Epidermal melanocyte (primary cell): Measurements from ENCODE around the genes HIVEP3 and SLC2A1.

- RRBS, result no CpG with 5 or more reads among the region's 8 CpGs
Observed at GRCh38 chr1:41537826-41538219, 53.3 kb upstream of the EDN2 start.

DNA sequence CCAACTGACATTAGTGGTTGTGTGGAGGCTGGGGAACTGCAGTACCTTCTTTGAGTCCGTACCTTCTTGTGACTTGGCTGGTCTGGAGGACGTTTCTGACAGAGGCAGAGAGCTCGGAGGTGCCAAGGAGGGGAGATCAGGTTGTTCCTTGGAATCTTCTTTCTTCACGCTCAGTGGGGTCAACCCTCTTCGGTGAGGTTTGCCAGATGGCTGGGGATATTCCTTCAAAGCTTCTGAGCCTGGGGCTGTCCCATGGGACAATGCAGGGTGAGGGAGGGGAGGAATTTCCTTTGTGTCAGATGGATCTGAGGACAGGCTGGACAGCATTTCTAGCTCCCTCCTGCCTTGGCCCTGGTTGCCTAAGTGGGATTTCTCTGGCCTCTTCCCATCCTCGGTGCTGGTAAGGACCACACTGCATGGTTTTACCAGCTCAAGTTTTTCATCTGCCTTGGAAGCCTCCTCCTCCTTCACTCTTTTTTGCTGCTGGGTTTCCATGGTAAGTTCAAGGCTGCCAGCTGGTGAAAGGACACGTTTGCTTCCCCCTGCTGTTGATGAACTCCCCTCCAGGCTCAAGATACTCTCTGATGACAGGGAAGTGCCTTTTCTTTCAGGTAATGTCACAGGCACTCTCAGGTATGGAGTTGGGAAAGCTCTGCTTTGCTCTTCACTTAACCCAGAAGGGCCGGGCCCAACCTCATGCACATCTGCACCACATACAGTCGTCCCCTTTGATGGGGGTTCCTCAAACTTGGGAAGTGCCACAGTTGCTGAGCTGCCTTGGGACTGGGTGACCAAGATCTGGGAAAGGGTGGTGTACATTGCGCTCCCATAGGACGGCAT lies 95.7 kb upstream of the EDN2 start:
- RRBS, result no CpG with 5 or more reads among the region's 11 CpGs

DNA sequence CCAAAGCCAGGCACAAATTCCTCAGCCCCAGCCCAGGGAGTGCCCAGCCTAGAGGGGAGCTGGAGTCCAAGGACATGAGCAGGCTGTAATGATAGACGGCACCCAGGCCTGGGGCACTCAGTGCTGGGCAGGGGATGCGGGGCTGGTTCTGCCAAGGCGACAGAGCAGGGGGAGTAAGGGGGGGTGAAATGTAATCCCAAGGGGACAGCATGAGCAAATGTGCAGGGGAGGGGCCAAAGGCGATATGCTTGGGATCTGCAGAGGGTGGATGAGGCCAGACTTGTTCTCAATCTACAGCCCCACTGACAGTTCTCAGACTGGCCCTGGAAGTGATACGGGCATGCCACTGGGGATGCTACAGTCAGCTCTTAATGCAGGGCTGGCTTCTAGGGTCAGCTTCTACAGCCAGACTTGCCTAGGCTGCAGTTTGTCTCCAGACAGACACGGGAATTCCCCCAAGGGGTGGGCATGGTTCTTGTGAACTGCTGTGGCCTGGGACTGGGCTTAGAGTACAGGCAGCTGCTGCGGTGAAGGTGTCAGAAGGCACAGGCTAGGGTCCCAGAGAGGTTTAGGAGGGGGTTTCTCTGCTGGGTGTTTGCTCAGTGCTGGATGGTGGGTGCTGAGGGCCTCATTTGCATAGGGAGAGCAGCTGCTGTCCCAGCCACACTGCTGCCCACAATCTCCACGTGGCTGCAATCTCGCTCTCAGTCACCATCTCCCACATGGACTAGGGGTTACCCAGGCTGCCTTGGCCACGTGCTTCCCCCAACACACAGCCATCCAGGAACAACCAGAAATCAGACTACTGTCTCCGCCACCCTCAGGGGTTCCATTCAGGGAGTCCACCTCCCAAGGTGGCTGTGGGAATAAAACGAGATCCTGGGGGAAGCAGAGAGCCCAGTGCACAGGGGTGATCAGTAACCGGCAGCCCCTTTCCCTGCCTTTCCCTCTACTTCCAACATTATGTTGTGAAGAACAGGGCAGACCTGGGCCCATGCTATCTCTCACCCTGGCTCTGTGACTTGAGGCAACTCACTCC lies 190.1 kb downstream of the HIVEP3 start:
- RRBS, result no CpG with 5 or more reads among the region's 13 CpGs

DNA sequence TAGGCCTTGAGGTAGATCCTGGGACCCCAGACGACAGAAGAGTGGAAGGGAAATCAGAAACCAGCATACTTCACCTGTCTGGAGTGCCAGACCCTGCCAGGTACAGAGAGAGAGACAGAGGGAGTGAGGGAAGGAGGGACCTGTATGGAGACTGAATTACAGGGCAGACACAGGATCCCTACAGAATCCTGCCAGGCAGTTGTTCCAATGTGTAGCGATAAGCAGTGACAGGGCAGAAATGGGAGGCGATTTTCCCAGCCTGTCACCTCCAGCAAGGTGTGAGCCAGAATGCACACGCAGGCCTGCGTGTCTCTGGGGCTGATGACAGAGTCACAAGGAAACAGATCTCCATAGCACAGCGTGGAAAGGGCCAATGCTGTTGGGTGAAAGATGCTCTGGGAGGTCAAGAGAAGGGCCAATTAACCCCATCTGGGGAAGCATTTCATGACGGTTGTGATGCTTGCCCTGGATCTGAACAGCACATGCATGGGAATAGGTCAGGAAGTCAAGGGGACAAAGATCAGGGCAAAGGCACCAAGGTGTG lies 111.3 kb downstream of the HIVEP3 start:
- RRBS, result no CpG with 5 or more reads among the region's 7 CpGs

- RRBS, result no CpG with 5 or more reads among the region's 2 CpGs
Observed at GRCh38 chr1:41853044-41853419, 65.7 kb downstream of the HIVEP3 start.

- RRBS, result no CpG with 5 or more reads among the region's 8 CpGs
Observed at GRCh38 chr1:41874745-41875434, 43.8 kb downstream of the HIVEP3 start.

- RRBS, result no CpG with 5 or more reads among the region's 13 CpGs
Observed at GRCh38 chr1:41918571-41919142, at the start of gene HIVEP3. Gene HIVEP3, minus strand, starts transcription at chr1:41918922.

- RRBS, result no CpG with 5 or more reads among the region's 3 CpGs
Observed at GRCh38 chr1:42130079-42130343, 23.2 kb upstream of the GUCA2B start.

- RRBS, result no CpG with 5 or more reads among the region's 2 CpGs
Observed at GRCh38 chr1:42484484-42484683, 21.3 kb downstream of the CCDC30 start.

DNA sequence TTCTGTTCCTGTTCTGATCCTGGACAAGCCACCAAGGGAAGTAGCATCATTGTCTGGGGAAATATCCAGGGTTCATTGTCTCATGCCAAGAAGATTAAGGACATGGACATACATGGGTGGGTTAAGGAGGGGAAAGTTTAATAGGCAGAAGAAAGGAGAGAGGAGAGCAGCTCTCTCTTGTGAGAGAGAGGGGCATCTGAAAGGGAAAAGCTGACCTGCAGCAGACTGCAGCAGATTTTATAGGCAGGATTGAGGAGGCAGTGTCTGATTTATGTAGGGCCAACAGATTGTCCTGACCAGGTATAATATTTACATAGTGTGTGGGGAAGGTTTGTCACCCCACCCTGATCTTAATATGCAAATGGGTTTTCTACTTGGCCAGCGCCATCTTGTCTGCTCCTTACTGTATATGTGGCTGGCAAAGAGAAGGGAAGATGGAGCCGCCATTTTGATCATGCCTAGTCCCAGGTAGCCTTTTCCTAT lies 50.0 kb downstream of the CCDC30 start:
- RRBS, result no CpG with 5 or more reads among the region's 2 CpGs

GRCh38 chr1:42657847-42658172 lies 413 bp upstream of the PPIH start:
- RRBS, result no CpG with 5 or more reads among the region's 8 CpGs

DNA sequence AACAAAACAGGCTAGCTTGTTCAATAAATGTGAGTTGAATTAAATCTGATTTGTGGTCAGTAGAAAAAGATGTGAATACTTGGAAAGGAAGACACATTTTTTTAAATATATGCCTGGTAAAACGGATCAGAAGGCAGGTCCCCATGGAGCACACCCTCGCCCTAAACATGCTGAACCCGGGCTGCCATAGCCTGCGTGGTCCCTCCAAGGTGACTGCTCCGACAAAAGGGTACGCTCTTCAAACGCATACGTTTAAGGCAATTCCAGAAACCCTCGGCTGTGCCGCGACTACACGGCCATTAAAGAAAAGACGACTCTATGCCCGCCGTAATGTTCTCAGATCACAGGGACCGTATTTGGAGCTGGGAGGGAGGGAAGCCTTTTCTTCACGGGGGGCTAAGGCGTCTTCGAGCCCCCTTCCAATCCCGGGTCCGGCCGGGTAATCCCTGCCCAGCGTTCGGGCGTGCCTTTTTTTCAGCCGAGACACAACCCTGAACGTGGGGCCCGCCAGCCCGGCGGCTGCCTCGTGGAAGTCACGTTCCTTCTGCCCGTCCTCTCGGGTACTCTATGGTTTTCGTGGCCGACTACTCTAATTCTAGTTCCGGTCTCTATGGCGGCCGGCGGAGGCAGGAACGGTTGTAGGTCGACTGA lies 482 bp upstream of the YBX1 start:
- RRBS, result 2% methylated on average over 14 of the region's 42 CpGs

DNA sequence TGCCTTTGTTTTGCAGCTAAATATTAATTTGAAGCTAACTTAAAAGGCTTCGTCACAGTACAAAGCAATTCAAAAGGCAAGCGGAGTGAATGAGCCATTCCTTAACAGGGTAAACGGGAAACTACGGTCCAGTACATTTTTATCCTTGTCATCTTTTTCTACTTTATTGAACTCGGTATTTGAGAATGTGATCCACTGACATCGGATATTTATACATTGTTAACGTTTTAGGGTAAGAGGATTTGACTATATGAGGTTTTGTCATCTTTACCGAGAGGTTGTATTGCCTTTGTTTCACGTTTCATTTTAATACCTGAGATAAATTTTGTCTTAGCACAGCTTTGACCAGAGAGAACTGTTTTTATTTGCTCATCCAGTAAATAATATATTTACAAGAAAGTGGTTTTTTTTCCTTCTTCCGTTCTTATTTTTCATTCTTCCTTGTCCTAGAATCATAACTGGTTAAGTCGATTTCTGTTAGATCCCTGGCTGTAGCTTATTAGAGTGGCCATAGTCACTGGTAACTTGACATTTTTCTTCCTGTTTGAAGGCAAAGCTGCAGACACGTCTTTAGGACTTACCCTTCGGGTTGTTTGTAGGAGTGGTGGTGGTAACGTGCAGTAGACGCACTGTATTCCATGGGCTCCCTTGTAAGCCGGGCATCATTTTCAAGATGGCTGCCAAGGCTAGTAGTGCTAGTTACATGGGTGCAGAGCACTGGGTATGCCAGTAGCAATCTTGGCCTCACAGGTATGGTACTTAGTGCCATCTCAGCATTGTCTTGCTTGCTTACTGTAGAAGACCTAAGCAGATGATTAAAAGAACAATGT lies 1.6 kb downstream of the YBX1 start:
- RRBS, result no CpG with 5 or more reads among the region's 16 CpGs

GRCh38 chr1:42693412-42694311 lies 11.4 kb downstream of the YBX1 start:
- RRBS, result no CpG with 5 or more reads among the region's 2 CpGs

GRCh38 chr1:42924056-42924378 lies 34.7 kb downstream of the SLC2A1 start:
- RRBS, result no CpG with 5 or more reads among the region's 19 CpGs

DNA sequence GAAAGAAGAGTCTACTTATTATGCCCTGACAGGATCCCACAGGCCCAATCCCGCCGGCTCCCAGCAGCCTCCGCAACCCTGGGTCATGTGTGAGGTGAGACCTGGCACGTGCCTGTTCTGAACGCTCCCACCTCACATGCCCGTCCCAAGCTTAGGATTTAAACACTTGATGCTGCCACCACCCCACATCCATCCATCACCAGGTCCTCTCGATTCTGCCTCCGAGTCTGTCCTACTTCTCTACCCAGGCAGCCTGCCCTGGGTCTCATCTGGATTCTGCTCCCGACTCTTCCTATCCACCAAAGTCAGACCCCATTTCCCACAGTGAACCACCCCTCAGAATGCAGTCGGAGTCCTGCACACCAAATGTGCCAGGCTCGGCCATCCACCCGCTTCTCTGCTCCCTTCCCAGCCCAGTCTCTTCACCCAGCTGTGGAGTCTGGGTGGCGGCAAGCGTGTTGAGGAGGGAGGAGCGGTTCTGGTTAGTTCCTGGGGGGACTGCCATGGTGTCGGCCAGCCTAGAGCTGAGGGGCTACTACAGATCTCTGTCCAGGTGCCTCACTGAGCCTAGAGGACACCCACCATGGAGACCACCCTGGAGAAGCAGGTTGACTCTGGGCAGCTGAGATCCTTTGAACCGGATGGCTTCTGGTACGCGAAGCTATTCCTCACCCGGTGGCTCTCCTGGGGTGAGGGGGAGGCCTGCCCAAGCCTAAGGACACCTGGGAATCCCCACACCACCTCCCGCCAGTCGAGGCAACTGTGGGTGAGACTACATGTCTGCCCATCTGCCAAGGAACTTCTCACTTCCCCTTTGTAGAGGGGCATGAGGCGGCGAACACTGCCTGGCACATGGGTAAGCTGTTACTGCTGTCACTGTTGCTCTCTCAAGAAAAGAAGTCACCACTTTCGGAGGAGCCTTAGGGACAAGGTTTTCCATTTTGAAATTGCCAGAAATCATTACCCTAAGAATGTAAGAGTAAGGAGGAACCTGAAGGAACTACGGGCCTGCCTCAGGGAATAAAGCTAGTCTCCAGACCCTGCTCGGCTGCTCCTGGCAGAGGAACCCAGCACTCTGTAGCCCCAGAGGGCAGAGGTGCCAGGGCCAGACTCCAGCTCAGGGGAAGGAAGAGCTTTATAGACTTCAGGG lies 23.7 kb downstream of the SLC2A1 start:
- RRBS, result no CpG with 5 or more reads among the region's 27 CpGs

DNA sequence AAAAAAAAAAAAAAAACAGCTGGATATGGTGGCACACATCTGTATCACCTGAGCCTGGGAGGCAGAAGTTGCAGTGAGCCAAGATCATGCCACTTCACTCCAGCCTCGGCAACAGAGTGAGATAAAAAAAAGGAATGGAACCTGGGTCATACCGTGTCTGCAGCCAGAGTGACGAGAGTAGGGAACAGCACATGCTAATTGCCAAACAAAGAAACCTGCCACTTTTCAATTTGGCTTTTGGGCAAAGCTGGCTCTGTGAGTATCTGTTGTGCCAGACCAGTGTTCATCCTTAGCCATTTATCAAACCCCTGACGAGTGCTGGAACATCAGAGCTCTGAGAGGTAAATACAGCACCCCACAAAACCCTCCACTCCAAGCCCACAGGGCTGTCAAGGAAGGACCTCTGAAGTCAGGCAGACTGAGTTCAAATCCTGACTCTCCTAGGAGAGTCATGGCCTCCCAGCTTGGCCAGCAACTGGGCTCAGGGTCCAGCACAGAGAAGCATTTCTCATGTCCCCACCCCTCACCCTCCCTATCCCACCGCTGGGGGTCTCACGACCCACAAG lies 11.0 kb downstream of the SLC2A1 start:
- RRBS, result no CpG with 5 or more reads among the region's 6 CpGs

GRCh38 chr1:42958698-42959364 lies at the start of gene SLC2A1:
Gene SLC2A1, minus strand, starts transcription at chr1:42958868.
- RRBS, result 2% methylated on average over 29 of the region's 59 CpGs

- RRBS, result no CpG with 5 or more reads among the region's 14 CpGs
Observed at GRCh38 chr1:43119631-43120218, 28.0 kb upstream of the CFAP144 start.

DNA sequence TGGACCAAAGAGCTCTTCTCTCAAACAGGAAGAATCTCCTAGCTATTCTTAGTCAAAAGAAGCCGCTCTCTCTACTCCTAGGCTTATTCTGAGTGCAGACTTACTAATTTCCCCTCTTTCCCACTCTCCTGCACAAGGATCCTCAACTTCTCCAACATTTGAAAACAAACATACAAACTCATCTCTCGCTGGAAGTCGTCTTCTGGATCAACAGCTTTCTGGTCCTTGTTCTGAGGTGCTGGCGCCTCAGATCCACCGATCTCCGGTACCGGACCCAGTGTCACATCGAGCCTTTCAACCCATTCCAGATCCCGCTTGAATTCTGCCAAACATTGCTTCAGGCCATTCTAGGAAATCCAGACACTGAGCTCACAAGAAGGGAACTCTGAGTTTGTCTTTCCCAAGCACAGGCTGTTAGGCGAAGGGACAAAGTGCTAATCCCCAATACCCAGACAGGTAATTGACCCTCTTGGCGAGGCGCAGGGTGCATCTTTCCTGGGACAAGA lies 732 bp downstream of the EBNA1BP2 start:
- RRBS, result no CpG with 5 or more reads among the region's 12 CpGs